HTR-8/SVneo (cell line): ENCODE data around the gene RHOB.

DNA sequence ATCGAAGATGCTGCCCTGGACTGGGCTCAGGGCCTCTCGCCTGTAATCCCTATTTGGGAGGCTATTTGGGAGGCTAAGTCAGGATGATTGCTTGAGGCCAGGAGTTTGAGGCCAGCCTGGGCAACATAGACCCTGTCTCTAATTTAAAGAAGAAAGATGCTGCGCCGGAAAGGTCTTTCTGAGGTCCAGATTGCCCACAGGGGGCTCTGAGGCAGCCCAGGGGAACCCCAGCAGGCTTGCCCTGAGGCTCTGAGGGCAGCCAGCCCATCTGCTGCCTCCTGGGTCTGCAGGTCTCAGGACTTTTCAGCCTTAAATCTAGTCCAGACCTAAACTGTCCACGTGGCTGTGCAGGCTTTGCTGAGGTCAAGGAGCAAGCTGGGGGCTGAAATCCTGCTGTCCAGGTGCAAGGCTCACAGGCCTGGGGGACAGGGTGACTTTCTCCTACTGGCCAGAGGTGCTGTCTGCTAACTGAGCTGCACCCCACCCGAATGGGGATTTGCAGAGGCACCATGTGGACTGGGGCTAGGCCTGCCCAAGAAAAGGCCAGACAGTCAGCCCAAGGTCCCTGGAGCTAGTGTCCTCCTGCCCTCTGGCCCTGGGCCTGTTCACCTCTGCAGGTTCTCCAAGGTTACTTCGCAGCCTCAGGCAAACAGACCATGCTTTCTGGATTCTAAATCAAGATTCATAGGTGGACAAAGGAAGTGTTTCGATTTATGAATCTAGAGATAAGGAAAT, 32.2 kb downstream of the SDC1 start:
- RRBS: no CpG with 5 or more reads among the region's 8 CpGs

DNA sequence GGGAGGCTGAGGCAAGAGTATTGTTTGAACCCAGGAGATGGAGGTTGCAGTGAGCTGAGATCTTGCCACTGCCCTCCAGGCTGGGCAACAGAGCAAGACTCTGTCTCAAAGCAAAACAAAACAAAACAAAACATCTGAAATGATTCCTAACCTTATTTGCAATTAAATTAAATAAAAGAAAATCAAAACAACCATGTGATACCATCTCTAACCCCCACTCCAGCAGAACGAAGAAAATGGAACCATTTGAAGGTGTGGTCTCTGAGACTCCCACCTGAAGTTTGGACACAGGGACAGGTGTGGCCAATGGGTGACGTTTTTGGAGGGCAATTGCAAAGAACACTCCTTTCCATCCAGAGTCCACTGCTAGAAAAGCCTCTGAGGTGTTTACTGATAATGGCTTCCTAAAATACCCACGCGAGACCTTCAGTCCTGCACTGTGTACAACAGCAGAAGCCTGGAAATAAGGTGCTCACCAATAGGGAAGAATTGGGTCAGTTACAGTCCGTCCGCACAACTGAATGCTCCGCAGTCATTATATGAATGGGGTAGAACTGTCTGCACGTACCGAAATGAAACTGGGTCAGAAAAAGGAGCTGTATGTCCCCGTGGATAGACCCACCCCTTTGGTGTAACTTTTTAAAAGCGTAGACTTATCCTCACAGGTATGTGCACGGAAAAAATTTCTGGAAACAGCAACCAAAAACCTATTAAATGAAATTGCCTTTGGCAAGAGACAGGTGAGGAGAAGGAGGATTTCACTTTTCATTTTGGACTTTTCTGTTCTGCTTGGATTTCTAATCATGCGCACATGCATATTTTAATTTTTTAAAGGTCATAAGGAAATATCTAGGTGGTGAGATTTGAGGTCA, 29.5 kb downstream of the SDC1 start:
- RRBS: no CpG with 5 or more reads among the region's 13 CpGs

DNA sequence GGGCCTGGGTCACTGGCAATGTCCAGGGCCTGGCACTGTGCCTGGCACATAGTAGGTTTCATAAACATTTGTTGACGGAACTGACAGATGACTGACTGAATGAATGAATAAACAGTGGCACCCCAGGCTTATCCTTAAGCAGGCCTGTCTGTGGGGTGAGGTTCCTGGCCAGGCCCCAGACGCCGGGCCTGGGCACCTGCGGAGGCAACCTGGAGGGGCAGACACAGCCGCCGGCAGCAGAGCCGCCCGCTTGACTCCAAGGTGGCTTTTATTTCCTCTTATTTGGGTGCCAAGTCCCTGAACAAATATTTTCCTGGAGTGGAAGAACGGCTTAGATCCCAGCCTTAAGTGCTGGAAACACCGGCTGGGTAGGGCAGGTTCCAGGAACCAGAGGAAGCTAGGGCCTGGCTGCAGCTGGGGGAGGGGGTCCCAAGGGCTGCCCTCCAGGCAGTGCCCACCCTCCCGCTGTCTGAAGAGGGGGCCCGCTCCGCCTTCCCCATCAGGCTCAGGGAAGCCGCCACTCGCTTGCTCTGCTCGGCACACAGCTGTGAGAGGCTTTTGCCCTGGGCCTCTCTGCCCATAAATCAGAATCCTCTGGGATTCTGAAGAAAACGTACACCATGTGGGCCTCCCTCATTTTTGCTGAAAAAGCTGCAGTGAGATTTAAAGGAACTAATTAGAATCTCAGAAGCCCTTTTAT, 28.3 kb downstream of the SDC1 start:
- RRBS: 94% methylated on average over 8 of the region's 17 CpGs

GRCh38 chr2:20222811-20223805, 1.8 kb downstream of the SDC1 start:
- RRBS: 1% methylated on average over 25 of the region's 56 CpGs

- RRBS: no CpG with 5 or more reads among the region's 13 CpGs
These were observed 22.8 kb upstream of the SDC1 start for GRCh38 chr2:20247693-20248207.

- RRBS: no CpG with 5 or more reads among the region's 3 CpGs
These were observed 23.9 kb upstream of the SDC1 start for GRCh38 chr2:20248680-20249347.

DNA sequence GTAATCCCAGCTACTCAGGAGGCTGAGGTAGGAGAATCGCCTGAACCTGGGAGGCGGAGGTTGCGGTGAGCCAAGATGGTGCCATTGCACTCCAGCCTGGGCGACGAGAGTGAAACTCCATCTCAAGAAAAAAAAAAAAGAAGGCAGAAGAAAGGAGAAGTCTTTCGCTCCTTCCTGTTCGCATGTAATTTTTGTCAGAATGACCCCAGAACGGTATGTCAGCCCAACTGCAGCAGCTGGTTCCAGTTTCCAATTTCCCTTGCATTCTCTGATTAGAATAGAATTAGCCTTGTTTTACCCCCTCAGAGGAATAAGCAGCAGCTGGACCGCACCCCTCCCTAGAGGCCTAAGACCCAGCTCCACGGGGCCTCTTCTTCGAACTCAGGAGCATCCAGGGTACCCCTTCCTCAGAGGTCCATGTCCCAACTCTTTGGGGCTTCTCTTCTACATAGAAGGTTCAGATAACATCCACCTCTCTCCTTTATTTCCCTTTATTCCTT, 7.0 kb upstream of the PUM2 start:
- RRBS: no CpG with 5 or more reads among the region's 11 CpGs

- RRBS: 2% methylated on average over 19 of the region's 22 CpGs
These were observed at the start of gene RHOB for GRCh38 chr2:20446996-20447242. TSS of gene RHOB (plus strand) at chr2:20447074.

GRCh38 chr2:20450138-20451142, 3.6 kb downstream of the RHOB start:
- RRBS: no CpG with 5 or more reads among the region's 9 CpGs

GRCh38 chr2:20565595-20566090, 85.3 kb downstream of the HS1BP3 start:
- RRBS: no CpG with 5 or more reads among the region's 9 CpGs

DNA sequence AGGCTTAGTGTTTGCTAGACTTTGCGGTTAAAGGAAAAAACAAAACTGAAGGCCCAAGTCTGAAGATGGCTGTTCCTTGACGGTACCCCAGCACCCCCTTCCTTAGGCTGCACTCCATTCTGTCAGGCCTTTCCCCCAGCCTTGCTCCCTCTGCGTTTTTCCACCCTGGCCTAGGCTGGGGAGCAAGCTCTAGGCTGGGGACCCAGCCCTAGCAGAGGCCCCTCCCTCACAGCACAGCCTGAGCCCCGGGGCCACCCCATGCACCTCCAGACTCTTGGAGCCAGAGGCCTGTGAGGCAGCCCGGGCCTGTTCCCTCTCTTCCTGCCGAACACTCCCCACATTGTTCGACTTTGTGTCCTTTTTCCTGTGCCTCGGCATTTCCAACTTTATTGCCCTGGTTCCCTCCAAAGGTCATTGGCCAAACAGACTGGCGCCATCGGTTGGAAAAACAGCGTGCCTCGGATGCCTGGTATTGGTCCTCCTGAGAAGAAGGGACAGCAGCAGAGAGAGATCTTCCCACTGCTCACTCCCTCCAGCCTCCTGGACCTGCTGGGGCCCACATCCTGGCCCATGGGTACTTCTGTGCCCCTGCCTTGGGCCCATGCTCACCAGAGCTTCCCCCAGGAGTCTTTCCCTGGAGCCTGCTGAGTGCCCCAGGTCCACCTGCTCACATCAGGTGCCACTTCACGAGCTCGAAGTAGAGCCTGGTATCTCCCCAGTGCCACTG, 79.6 kb downstream of the HS1BP3 start:
- RRBS: 95% methylated on average over 2 of the region's 14 CpGs

DNA sequence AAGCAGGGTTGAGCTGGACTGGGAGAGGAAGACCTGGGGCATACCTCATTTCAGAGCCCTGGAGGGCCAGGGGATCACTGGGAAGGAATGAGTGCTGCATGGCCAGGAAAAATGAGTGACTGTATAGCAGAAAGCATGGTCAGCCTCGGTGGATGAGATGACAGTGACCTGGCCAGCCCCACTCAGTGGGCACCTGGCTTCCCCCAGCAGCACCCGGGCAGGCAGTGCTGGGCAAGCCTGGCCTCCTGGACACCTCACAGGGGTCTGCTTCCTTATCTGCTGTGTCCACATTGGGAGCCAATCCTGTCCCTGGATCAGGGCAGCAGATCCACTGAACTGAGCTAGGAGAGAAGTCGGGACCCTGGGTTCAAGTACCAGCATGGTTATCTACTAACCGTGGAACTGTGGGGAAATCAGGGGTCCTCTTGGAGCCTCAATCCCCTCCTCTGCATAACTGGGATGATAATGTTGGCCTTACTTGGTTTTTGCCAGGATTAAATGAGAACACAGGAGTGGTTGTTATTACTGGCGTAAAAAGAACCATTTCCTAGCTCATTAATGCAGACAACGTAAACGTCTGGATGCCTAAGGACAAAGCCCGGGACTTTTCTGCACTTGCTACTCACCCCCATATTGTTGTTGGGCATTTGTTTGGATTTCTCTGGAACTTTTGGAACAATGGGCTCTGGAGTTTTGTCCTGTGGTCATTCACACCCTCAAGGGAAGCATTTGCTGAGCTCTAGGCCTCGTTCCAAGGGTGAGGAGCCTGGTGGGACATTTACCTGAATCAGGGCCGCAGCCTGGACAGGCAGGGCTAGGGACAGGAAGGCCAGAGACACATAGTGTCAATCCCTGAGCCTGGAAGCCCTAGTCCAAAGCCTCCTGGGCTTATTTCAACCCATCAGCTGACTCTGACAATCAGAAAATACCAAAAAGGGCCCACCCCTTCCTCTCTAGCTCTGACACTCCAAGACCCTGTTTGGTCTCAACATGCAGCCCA, 76.1 kb downstream of the HS1BP3 start:
- RRBS: no CpG with 5 or more reads among the region's 10 CpGs

GRCh38 chr2:20595865-20596626, 54.9 kb downstream of the HS1BP3 start:
- RRBS: no CpG with 5 or more reads among the region's 6 CpGs

- RRBS: no CpG with 5 or more reads among the region's 11 CpGs
These were observed 32.5 kb downstream of the HS1BP3 start for GRCh38 chr2:20618428-20618836.

GRCh38 chr2:20635614-20636165, 15.2 kb downstream of the HS1BP3 start:
- RRBS: no CpG with 5 or more reads among the region's 25 CpGs

GRCh38 chr2:20667875-20668248, 918 bp downstream of the GDF7 start:
- RRBS: 61% methylated on average over 4 of the region's 10 CpGs

- RRBS: no CpG with 5 or more reads among the region's 10 CpGs
These were observed 9.0 kb downstream of the GDF7 start for GRCh38 chr2:20675643-20676680.

DNA sequence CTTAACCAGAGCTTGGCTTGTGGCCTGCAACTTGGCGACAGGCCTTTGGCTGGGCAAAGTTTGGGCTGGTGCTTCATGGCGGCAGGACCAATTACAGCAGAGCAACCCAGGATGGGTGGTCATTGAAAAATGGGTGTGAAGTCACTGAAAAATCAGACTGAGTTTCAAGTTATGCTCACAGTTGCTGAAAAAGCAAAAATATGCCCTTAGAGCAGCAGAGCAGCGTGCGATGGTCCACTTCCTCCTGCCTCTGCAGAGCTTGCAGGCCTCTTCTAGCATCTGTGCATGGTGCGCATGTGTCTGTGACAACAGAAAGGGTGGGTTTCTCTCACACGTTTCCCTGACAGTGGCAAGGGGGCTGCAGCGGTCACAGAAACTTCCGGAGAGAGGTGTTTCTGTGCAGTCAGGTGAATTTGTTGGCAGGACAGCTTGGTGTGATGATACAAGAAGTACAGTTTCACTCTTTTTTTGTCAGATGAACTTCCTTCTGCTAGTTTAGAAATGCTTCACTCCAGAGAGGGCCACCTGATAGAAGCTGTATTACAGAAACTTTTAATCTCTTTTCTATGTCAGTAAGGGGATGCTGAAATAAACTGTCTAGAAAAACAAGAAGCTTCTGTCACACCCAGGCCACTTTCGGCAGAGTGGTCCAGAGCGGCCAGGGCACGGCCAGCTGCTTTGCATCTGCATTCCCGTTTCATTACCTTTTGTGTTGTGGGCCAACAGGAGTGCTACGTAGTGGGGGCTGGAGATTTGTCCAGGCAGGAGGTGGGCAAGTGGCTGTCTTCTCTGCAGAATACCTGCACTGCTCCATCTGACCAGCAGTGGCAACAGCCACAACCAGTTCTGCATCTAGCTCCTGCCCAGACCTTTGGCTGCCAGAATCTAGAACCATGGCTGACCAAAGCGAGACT, 10.0 kb downstream of the GDF7 start:
- RRBS: no CpG with 5 or more reads among the region's 14 CpGs

DNA sequence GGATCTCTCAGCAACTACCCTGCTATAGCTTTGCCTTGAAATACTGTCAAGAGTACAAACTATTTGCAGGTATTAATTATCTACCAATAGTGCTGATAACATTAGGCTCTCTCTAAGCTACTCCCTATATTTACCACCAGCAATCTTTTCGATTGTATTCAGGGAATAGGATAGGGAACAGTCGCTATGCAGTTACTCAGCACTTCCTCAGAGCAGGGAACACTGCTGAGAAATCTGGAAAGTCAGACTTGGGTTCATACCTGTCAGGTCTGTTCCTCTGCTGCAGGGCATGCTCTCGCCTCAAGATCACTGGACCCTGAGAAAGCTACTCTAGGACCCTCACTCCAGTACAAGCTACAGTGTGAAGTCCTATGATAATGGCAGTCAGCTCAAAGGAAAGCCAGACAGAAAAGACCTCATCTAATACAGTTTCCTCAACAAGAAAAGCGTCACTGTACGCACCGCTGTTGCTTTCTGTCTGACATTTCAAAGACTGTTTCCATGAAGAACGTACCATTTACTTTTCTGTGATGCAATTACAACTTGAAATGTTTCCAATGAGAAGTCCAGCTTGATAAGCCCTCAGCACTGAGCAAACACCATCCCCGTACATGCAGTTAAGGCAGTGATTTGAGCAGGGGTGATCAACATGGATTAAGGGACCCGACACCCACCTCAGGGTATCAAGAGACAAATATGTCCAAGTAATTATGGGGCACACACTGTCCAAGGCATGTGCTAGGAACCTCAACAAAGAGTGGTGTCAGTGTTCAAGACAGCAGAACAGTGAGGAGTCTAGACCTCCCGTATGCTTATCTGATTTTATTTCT, 22.8 kb downstream of the GDF7 start:
- RRBS: no CpG with 5 or more reads among the region's 10 CpGs

DNA sequence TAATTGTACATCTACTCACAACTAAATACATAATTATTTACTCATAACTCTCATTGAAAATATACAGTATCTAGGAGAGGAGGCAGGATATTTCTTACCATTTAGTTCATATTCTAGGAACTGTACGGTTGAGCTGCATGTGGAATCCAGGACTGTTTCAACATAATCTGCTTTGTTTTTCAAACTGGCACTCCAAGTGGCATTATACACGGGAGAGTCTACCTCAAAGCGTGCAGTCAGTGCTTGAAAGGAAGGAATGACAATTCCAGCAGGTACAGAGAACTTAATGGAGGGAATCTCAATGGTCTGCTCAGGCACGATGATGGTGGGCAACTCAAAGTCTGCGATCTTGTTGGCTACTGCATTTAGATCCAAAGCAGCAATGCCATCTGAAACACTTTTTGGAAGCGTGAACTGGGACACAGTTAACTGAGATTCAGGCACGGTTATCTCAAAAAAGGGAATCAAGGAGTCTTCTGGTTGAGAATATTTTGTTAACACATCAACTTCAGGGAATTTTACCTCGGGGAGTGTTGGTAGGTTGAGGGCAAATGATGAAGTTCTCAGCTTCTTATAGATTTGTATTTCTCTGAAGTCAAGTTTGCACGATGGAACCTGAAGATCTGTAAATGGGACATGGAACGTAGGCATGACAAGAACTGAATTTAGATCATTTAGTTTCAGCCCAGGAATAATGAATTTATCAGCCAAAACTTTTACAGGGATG, 38.7 kb downstream of the APOB start:
- RRBS: no CpG with 5 or more reads among the region's 10 CpGs